Liver (tissue), 9 donors: ENCODE measurements around a stretch of chr13.

DNA sequence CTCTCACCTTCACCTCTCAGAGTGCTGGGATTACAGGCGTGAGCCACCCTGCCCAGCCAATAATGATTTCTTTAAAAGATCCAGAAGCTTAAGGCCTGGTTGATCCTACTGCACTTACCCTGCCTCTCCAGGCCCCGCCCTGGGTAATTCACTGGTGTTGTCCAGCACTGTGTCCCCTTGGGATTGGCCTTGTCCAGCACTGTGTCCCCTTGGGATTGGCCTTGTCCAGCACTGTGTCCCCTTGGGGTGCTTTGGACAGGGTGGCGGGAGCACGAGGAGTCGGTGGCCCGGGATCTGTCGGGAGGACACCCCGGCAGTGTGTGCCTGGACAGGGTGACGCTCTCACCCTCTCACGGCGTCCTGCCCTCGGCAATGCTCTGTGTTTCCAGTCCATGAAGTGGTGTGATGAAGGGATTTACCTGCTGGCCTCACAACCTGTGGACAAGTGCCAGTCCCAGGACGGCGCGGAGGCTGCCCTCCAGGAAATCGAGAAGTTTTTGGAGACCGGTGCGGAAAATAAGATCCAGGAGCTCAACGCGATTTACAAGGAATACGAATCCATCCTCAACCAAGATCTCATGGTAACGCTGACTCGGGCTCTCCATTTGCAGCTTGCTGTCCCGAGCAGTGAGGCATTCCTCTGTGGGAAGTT is 29.9 kb upstream of the F7 start:
- PRO-cap, 5 experiments: no peak in any of the 5 experiments
- RAMPAGE, long total RNA, 2 experiments: no peak in any of the 2 experiments
- RRBS: no CpG with 5 or more reads among the region's 24 CpGs

DNA sequence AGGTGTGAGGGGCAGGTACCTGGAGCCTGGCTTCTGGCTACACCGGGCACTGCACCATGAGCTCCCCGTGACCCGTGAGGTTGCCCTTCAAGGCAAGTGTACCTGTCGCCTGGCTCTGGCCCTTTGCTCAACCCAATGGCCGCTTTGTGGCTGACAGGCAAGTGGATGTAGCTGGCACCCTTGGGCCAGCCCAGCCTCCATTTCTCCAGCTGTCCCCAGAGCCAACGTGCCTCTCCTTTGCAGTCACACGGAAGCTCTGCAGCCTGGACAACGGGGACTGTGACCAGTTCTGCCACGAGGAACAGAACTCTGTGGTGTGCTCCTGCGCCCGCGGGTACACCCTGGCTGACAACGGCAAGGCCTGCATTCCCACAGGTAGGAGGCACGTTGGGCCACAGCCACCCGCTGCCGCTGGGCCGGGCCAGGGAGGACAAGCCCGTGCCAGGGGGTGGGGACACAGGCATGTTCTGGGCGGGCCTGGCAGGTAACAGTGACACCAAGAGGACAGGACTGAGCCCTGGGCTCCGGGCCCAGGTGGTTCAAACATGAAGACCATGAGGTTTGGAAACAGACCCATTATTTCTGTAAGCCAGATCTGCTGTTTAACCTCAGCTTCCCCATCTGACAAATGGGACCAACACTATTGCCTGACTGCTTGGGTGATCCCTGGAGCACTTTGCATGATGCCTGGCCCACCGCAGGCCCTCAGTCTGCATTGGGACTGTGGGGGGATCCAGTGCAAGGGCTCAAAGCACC is 17.6 kb upstream of the PROZ start:
- PRO-cap, 5 experiments: peak in 1 of 5 experiments; most common plus-strand start position 493 of the sequence (in 1); most common minus-strand start position 311 of the sequence (in 1)
- RAMPAGE, long total RNA, 2 experiments: no peak in any of the 2 experiments
- RRBS: 77% methylated on average over 3 of the region's 21 CpGs

- PRO-cap, 5 experiments: no peak in any of the 5 experiments
- RAMPAGE, long total RNA, 2 experiments: no peak in any of the 2 experiments
- RRBS: no CpG with 5 or more reads among the region's 10 CpGs
Observed at GRCh38 chr13:113203975-113204674, 4.3 kb downstream of the PCID2 start.

- PRO-cap, 5 experiments: no peak in any of the 5 experiments
- RAMPAGE, long total RNA, 2 experiments: no peak in any of the 2 experiments
- RRBS: 2% methylated on average over 17 of the region's 20 CpGs
Observed at GRCh38 chr13:113209210-113209422, 297 bp upstream of the CUL4A start.

DNA sequence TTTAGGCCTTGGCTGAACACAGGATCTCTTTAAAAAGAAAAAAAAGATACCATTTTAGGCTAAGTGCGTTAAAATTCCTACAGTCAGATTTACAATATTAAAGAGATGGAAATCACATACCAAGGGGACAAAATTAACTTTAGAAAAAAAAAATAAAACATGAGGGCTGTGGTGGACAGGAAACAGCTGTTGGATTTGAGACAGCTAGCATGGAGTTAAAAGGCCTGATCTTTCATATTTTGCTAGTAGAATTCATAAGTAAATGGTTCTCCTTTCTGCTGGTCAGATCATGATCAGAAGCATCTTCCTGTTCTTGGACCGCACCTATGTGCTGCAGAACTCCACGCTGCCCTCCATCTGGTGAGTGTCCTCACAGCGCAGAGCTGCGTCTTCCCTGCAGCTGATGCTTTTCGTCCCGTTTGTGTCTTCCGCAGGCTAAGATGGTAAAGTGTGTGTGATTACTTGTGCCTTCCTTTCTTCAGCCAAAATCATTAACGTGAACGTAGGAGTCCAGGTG is 19.8 kb downstream of the CUL4A start:
- PRO-cap, 5 experiments: no peak in any of the 5 experiments
- RAMPAGE, long total RNA, 2 experiments: no peak in any of the 2 experiments
- RRBS: no CpG with 5 or more reads among the region's 10 CpGs

DNA sequence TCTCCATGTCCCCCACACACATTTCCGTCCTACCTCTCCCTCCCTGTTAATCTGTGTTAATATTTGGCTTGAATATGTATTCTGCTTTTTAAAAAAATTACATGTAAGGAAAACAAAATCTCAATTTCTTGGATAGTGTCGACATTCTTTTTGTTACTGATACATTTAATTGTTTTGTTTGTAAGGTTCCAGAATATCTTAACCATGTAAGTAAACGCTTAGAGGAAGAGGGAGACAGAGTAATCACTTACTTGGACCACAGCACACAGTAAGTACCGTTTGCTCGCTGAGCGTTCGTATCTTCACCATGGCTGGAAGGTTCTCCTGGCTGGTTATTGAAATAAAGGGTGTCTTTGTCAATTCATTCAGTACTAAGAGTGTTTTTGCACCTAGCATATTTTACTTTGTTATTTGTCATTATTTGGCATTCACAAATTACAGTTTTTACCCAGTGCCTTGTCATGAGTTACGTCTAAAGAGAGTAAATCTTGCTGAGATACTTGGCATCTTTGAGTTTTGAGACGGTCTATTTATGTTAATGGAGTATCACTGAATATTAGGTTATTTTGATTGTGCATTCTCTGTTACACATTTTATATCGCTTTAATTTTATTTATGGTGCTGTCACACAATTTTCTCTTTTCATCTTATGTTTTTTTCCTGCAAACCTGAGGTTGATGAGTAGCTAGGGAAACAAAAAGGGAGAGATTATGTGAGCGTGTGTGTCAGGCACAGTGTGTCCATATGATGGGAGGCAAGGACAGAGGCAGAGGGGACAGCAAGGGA is 25.7 kb downstream of the CUL4A start:
- PRO-cap, 5 experiments: no peak in any of the 5 experiments
- RAMPAGE, long total RNA, 2 experiments: no peak in any of the 2 experiments
- RRBS: no CpG with 5 or more reads among the region's 11 CpGs

DNA sequence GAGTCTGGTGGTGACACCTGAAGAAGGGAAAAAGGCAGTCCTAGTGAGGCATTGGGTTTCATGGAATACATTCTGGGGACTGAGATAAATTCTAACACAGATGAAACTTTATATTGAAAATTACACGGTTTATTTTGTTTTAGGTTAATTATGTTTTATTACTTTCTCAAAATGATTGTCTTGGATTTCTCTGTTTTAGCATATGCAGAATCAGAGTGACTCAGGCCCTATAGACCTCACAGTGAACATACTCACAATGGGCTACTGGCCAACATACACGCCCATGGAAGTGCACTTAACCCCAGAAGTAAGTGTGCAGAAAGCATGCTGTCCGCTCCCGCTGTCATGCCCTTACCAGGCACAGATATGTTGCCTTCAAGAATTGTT is 36.3 kb downstream of the CUL4A start:
- PRO-cap, 5 experiments: no peak in any of the 5 experiments
- RAMPAGE, long total RNA, 2 experiments: no peak in any of the 2 experiments
- RRBS: no CpG with 5 or more reads among the region's 4 CpGs

GRCh38 chr13:113258410-113259069 is 38.5 kb upstream of the LAMP1 start:
- PRO-cap, 5 experiments: no peak in any of the 5 experiments
- RAMPAGE, long total RNA, 2 experiments: no peak in any of the 2 experiments
- RRBS: no CpG with 5 or more reads among the region's 4 CpGs

DNA sequence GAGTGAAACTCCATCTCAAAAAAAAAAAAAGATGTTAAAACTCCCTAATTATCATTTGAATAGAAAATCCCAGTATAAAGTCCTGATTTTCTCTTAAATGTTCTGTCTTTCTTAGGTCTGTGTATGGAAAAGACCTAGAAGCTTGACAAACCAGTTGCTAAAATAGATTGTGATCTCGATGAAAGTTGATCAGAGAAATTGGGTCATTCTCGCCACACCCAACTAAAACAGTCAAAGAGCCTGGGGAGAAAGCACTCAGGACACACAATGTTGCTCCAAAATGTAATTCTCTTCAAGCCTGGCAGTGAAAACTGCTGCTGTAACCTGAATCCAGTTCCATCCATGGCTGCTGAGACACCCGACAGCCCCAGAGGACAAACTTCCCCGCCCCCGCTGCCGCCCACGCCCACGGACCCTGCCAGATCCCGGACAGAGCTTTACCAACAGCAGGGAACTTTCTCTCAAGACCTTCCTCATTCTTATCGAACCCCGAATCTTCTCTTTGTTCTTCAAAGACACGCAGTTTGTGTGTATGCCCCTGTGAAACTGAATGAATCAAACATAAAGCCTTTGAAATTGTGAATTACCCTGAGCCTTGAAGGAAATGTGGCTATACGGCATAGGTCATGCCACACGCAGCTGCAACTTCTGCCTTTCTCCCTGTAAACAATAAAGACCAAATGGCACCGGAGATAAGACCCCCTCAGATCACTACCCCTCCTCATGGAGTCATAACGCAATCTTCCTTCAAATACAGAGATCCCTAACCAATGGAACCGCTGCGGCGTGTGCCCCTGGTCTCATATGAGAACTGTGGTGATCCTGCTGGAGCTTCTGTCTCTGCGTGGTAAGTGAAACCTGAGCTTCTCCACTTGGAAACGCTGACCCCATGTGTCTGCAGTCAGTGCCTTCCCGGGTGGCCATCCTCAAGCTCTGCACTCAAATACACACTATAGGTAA is 4.9 kb upstream of the LAMP1 start:
- PRO-cap, 5 experiments: no peak in any of the 5 experiments
- RAMPAGE, long total RNA, 2 experiments: no peak in any of the 2 experiments
- RRBS: no CpG with 5 or more reads among the region's 22 CpGs

GRCh38 chr13:113364354-113364723 is 409 bp upstream of the GRTP1 start:
- PRO-cap, 5 experiments: peak in 5 of 5 experiments; most common plus-strand start chr13:113364507 (in 5)
- RAMPAGE, long total RNA, 2 experiments: no peak in any of the 2 experiments
- RRBS: 6% methylated on average over 12 of the region's 28 CpGs

- PRO-cap, 5 experiments: no peak in any of the 5 experiments
- RAMPAGE, long total RNA, 2 experiments: no peak in any of the 2 experiments
- RRBS: 3% methylated on average over 22 of the region's 66 CpGs
Observed at GRCh38 chr13:113393811-113394566, 30.1 kb upstream of the GRTP1 start.

GRCh38 chr13:113405117-113405347 is 41.1 kb upstream of the GRTP1 start:
- PRO-cap, 5 experiments: no peak in any of the 5 experiments
- RAMPAGE, long total RNA, 2 experiments: no peak in any of the 2 experiments
- RRBS: 100% methylated on average over 3 of the region's 9 CpGs

DNA sequence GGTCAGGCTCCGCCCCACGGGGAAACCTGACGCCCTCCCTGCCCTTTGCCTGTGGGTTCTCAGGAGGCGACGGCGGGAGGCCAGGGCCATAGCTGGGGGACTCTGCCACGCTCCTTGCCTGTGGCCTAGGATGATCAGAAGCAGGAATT is 41.3 kb upstream of the GRTP1 start:
- PRO-cap, 5 experiments: no peak in any of the 5 experiments
- RAMPAGE, long total RNA, 2 experiments: no peak in any of the 2 experiments
- RRBS: no CpG with 5 or more reads among the region's 7 CpGs

DNA sequence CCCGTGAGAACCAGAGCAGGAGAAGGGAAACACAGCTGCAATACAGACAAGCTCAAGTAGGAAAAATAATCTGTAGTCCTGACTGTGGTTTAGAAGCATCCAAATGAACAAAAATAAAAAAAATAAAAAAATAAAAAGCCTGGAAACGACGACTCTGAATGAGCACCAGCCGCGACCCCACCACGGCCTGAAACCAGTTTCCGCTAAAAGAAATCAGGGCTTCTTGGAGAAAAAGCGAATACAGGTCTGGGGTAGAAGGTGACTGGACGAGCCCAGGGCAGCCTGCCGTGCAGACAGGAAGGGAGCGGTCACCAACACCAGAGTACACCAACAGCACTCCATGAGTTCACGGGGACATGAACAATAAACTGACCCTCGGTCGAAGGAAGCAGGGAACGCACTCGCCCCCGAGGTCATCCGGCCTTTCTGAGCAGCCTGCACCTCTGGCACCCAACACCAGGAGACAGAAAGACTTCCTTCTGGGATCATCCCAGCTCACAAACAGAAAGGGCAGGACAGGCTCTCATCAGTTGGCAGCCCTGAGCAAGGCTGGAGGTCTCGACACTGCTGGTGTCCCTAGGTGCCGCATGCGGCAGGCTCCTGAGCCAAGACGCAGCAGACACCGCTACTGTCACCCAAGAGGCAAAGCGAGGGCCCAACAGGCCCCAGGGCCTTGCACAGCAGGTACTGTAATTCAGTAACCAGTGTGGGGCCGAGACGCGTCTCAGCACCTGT is 18.2 kb downstream of the DCUN1D2 start:
- PRO-cap, 5 experiments: no peak in any of the 5 experiments
- RAMPAGE, long total RNA, 2 experiments: no peak in any of the 2 experiments
- RRBS: no CpG with 5 or more reads among the region's 27 CpGs

DNA sequence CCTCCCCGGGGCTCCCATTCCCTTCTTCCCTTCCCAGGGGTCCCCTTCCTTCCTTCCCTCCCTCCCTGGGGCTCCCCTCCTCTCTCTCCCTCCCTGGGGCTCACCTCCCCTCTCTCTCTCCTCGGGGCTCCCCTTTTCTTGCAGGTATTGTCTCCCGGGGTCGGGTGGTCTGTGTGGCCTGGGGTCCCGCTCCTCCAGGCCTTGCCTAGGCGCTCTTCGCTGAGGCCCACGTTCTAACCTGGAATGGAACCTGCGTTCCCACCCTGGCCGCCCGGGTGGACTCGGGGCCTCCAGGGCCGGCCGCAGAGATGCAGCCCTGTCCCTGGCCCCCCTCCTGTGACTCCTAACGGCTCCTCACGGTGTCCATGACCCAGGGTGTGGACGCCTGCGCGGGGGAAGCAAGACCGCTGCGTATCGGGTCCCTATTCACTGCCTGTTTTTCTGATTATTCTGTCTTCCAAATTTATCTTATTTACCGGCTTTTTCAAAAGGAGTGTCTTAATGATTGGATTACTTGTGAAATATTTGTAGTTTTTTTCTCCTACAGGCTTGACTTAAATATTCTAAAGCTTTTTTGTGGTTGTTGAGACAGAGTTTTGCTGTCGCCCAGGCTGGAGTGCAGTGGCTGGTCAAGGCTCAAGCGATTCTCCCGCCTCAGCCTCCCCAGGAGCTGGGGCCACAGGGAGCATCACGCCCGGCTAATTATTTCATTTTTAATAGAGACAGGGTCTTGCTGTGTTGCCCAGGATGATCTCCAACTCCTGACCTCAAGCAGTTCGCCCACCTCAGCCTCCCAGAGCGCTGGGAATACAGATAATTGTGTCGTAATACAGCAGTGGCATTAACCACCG is 845 bp downstream of the TMCO3 start:
- PRO-cap, 5 experiments: no peak in any of the 5 experiments
- RAMPAGE, long total RNA, 2 experiments: no peak in any of the 2 experiments
- RRBS: 1% methylated on average over 4 of the region's 32 CpGs

- PRO-cap, 5 experiments: no peak in any of the 5 experiments
- RAMPAGE, long total RNA, 2 experiments: no peak in any of the 2 experiments
- RRBS: no CpG with 5 or more reads among the region's 13 CpGs
Observed at GRCh38 chr13:113547554-113548032, 37.0 kb upstream of the TFDP1 start.

DNA sequence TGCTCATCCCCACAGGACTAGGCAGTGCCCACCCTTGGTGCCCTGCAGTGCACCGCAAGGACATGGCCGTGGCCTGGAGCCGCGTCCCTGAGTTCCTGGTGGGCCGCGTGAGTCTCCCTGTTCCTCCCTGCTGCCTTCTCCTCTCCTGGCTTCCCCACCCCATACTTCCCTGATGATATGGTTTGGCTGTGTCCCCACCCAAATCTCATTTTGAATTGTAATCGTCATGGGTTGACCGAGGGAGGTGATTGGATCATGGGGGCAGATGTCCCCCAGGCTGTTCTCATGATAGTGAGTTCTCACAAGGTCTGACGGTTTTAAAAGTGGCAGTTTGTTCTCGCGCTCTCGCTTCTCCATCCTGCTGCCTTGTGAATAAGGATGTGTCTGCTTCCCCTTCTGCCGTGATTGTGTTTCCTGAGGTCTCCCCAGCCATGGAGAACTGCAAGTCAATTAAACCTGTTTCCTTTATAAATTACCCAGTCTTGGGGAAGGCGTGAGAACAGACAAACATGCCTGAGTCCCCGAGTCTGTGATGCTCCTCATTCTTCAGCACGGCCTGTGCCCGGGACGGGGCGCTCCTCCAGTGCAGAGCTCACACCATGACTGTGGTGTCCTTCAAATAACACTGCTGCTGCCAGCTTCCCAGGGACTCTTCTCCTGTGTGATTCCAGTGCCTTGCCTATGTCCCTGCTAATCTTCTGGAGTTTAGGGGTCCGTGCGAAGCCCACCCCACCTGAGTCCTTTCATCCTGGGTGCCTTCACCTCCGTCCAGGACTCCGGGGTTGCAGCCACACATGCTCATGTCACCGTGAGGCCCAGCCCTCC is 31.4 kb upstream of the TFDP1 start:
- PRO-cap, 5 experiments: peak in 1 of 5 experiments; most common minus-strand start position 147 of the sequence (in 1)
- RAMPAGE, long total RNA, 2 experiments: no peak in any of the 2 experiments
- RRBS: no CpG with 5 or more reads among the region's 24 CpGs

DNA sequence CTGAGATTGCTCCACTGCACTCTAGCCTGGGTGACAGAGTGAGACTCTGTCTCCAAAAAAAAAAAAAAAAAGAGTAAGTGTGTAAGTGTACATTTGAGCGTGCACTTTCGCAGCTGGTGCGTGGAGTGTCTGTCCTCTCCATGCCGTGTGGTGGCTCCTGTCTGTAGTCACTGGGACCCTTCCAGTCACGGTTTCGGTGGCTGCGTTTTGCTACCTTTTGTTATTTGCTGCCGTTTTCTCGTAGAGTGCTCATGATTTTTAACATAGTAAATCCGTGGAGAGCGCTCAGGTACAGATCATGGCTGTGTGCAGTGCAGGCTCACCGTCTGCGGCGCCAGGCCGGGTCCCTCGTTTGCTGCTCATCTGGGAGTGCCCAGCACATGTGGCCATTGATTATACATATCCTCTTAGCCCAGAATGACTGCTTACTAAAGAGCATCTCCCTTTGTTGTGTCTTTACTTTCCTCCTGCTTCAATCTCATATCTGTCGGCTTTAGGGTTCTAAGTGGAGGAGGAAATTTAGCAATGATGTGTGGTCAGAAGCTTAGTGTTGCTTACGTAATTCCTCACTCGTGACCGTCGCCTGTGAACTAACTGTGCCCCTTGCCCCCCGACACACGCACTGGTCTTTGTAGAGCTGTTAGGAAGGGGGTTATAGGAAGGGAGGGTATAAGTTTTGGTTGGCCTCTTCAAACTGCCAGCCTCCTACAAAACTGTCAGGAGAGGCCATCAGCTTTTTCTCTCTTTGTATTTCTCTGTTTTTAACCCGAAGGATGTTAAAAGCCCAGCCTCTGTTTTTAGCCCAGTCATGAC is 31.8 kb downstream of the TFDP1 start:
- PRO-cap, 5 experiments: peak in 1 of 5 experiments; most common minus-strand start position 480 of the sequence (in 1)
- RAMPAGE, long total RNA, 2 experiments: no peak in any of the 2 experiments
- RRBS: no CpG with 5 or more reads among the region's 24 CpGs

GRCh38 chr13:113633608-113634391 is 24.2 kb downstream of the ATP4B start:
- PRO-cap, 5 experiments: no peak in any of the 5 experiments
- RAMPAGE, long total RNA, 2 experiments: no peak in any of the 2 experiments
- RRBS: no CpG with 5 or more reads among the region's 27 CpGs

DNA sequence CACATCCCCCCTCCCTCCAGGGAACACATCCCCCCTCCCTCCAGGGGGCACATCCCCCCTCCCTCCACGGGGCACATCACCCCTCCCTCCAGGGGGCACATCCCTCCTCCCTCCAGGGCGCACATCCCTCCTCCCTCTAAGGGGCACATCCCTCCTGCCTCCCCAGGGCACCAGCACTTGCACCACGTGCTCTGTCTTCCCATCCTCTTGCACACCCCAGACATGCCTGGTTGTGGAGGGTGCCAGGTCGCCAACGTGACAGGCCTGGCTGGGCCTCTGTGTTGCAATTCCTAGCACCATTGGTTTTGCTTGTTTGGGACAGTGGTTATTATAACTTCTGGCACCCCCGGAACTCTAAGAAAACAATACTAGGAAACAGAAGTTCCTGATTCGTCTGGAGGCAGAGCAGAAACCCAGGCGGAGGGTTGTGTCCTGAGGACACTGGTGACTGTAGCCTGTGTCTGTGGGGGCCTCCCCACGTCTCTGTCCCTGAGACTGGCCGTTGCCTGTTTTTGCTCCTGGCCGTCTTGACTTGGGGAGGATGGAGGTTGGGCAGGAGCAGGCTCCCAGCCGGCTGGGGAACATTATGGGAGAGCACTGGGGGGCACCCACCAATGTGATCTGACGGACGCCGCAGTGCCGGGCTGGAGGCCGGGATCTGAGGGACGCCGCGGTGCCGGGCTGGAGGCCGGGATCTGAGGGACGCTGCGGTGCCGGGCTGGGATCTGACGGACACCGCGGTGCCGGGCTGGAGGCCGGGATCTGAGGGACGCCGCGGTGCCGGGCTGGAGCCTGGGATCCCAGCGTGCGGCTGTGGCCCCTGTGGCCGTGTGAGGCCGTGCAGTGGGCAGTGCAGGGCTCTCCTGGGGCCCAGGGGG is 46.2 kb downstream of the GAS6 start:
- PRO-cap, 5 experiments: peak in 1 of 5 experiments; most common plus-strand start position 541 of the sequence (in 1); most common minus-strand start position 301 of the sequence (in 1)
- RAMPAGE, long total RNA, 2 experiments: no peak in any of the 2 experiments
- RRBS: 93% methylated on average over 5 of the region's 38 CpGs